Right lobe of liver (tissue), 4 donors: ENCODE results near the gene SRSF5.

DNA sequence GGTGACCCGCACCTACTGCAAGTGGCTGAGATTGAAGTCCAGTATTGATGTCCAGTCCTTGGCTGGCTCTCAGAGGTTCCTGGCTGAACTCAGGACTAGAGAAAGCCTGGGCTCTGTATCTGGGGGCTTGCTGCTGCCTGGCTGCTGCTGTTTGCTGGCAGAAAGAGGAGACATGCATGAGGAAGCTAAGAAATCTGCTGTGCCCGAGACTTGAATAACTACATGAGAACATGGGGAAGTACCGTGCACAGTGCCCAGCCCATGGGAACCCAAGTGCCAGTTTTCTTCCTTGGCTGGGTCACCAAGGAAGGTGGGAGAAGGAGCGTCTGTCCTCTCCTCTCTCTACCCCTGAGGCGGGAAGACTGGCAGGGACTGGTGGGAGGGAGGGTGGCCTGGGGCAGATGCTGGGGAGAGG, 13.6 kb upstream of the ZFP36L1 start:
- PRO-cap, 4 experiments = no peak in any of the 4 experiments
- RAMPAGE, long total RNA, 2 experiments = no peak in any of the 2 experiments

DNA sequence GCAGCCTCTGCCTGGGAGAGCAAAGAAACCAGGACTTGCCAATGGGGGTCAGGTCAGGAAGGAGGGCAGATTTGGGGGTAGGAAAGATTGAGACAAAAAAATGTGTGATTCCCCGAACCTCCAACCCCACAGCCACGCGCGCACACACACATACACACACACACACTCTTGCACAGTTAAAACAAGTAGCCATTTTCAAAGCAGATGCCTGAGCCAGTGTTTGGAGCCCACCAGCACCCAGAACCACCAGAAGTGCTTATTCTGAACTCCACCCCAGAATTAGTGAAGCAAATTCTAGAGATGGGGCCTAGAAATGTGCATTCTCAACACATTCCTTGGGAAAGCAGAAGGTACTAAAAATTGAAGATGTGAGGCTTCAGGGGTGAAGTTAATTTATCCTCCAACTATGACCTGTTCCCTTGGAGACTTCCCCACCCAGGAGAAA, 87.5 kb upstream of the ZFP36L1 start:
- PRO-cap, 4 experiments = peak in 1 of 4 experiments; most common minus-strand start position 254 of the sequence (in 1)
- RAMPAGE, long total RNA, 2 experiments = no peak in any of the 2 experiments

- PRO-cap, 4 experiments = peak in 4 of 4 experiments; most common plus-strand start chr14:68979559 (in 4); most common minus-strand start chr14:68979996 (in 1)
- RAMPAGE, long total RNA, 2 experiments = no peak in any of the 2 experiments
Measured at GRCh38 chr14:68979416-68980177, 495 bp upstream of the ACTN1 start.

DNA sequence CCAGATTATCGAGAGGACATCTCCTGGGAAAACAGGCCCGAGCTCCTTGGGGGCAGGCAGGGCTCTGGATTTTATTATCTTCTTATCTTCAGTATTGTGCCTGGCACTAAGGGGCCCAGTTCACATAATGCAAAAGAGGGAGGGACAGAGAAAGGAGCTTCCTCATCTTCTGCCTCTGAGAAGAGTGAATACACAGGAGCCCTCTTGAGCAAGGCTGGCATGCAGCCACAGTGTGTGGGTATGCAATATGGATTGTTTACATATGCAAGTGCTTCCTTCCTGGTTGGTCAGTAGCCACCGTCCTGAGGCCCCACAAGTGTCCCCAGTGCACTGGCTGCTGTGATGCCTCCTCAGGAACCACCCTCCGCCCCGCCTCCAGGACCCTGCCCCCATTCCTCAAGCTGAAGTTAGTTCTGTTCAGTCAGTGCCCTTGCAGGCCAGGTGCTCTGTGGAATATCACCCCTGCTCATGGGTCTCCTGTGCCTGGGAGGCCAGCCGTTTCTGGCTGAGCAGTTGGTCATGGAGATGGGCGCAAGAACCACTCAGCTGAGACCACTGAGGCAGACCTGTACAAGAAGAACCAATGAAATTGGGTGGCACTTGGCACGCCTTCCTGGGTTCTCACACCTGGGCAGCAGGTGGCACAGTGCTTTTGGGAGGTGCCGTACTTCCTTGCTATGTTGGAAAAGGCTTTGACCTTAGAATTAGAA, 35.0 kb upstream of the ACTN1 start:
- PRO-cap, 4 experiments = no peak in any of the 4 experiments
- RAMPAGE, long total RNA, 2 experiments = no peak in any of the 2 experiments

DNA sequence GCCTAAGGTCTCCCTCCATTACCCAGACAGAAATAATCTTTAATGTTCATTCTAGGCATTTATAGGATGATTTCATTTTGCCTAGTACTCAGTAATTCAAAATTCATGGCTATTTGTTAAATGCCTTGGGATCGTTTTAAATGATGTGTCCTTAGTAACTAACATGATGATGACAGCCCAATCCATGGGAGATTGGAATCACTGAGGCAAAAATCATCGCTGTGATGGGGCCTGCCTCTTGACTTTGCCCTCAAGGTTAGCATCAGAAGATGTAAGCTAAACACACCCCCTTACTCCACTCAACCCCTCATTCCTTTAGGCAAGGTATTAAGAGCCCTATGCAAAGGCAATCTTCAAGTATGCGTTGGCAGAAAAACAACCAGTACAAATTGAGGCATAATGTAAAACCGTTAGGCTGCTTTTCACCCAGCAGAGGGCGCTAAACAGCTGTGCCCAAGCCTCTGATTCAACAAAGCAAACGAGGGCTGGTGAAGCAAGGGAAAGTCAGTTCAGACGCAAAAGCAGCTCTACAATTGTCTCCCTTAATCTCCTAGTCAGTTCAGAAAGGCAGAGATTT, 23.8 kb downstream of the DCAF5 start:
- PRO-cap, 4 experiments = no peak in any of the 4 experiments
- RAMPAGE, long total RNA, 2 experiments = no peak in any of the 2 experiments

- PRO-cap, 4 experiments = peak in 3 of 4 experiments; most common plus-strand start chr14:69152787 (in 3); most common minus-strand start chr14:69152596 (in 1)
- RAMPAGE, long total RNA, 2 experiments = no peak in any of the 2 experiments
Measured at GRCh38 chr14:69152476-69152851, 455 bp downstream of the DCAF5 start.

DNA sequence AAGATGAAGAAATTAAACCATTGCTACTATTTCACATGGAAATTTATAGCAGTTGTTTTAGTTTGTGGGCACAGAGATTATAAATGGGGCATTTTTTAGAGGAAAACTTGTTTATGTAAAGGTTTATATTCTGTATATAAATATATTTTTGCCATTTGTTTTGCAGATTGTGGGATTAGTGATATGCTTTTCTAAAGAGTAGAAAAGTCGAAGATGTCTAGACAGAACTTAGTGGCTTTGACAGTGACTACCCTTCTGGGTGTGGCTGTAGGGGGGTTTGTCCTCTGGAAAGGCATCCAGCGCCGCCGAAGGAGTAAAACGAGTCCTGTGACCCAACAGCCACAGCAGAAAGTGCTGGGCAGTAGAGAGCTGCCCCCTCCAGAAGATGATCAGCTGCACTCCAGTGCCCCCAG, 18.0 kb downstream of the EXD2 start:
- PRO-cap, 4 experiments = no peak in any of the 4 experiments
- RAMPAGE, long total RNA, 2 experiments = no peak in any of the 2 experiments

GRCh38 chr14:69354865-69355308, 43.2 kb downstream of the ERH start:
- PRO-cap, 4 experiments = no peak in any of the 4 experiments
- RAMPAGE, long total RNA, 2 experiments = no peak in any of the 2 experiments

GRCh38 chr14:69483717-69484111, 814 bp upstream of the PLEKHD1 start:
- PRO-cap, 4 experiments = no peak in any of the 4 experiments
- RAMPAGE, long total RNA, 2 experiments = no peak in any of the 2 experiments

DNA sequence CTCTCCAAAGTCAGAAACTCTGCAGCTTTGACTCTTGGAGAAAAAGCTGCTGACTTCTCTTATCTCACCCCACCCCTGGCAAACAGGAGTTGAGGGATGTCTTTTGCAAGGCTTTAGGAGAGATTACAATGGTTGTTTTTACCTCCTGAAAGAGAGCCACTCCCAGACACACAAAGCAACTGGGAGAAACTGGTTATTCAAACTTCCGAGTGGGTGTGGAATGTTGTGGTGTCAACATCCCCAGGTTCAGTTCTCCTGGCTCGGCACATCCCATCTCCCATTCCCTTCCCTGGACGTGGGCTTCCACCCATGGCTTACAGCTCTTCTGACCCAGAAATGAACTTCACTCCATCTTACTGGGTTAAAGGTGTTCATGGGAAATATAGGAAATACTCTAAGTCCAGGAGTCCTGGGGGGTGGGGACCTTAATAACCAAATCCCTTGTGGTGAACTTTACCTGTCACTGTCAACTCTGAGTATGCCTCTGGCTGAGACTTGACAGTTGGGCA, 42.0 kb downstream of the CCDC177 start:
- PRO-cap, 4 experiments = no peak in any of the 4 experiments
- RAMPAGE, long total RNA, 2 experiments = no peak in any of the 2 experiments

DNA sequence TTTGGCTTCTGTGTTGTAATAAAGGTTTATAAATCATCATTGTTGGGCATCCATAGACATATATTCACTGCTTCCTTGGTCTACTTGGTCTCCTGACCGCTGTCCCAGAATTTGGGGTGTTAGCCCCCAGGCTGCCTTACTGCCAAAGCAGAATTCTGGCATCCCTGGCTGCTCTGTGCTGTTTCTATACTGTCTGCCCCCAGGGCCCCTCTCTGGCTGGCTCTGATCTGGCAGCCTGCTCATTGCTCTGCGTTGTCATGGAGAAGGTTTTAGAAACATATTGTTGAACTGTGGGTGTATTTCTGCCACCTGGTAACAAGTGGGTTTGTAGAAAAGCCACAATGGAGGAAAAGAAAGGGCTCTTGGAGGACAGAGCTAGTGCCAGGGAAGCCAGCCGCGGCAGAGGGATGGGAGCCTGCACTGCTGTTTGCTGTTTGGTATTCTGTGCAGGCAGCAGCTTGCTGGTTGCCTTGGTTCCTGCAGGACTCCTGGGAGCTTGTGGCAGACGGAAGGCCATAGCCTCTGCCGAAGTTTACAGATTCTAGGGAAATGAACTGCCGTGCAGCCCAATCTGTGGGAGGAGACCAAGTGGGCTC, 15.2 kb downstream of the CCDC177 start:
- PRO-cap, 4 experiments = no peak in any of the 4 experiments
- RAMPAGE, long total RNA, 2 experiments = no peak in any of the 2 experiments

DNA sequence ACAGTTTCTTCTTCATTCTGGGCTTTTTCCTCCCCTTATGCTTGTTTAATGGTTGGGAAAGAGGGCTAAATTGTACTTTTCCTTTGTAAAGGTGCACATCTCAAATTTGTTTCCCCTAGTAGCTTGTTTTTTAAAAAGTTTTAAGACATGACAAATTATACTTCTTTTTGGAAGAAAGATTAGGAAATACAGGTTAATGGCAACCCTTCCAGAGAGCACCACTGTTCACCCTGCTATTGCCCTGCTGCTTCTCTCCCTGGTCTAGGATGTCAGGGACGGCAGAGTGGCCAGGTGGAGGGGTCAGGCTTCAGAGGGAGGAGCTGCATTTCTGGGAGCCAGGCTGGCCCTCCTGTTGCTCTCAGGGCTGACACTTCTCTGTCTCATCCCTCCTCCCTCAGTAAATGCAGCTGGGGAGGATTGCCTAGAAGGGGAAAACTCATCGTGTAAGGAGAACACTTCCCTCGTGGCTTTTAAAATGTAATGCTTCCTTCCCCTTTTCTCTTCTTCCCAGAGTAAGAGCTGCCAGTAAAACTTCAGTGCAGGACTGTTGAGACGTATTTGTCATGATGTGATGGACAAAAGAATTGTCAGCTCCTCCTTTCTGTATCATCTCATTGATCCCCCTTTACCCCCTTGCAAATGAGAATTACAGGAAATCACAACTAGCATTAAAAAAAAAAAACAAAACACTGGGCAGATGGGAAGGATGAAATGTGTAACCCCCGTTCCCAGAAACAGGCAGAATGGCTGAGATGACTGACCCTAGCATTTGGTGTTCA, 20.8 kb downstream of the SUSD6 start:
- PRO-cap, 4 experiments = peak in 1 of 4 experiments; most common minus-strand start position 377 of the sequence (in 1)
- RAMPAGE, long total RNA, 2 experiments = no peak in any of the 2 experiments

GRCh38 chr14:69696613-69697285, 70.2 kb upstream of the SRSF5 start:
- PRO-cap, 4 experiments = peak in 1 of 4 experiments; most common minus-strand start chr14:69696963 (in 1)
- RAMPAGE, long total RNA, 2 experiments = no peak in any of the 2 experiments

DNA sequence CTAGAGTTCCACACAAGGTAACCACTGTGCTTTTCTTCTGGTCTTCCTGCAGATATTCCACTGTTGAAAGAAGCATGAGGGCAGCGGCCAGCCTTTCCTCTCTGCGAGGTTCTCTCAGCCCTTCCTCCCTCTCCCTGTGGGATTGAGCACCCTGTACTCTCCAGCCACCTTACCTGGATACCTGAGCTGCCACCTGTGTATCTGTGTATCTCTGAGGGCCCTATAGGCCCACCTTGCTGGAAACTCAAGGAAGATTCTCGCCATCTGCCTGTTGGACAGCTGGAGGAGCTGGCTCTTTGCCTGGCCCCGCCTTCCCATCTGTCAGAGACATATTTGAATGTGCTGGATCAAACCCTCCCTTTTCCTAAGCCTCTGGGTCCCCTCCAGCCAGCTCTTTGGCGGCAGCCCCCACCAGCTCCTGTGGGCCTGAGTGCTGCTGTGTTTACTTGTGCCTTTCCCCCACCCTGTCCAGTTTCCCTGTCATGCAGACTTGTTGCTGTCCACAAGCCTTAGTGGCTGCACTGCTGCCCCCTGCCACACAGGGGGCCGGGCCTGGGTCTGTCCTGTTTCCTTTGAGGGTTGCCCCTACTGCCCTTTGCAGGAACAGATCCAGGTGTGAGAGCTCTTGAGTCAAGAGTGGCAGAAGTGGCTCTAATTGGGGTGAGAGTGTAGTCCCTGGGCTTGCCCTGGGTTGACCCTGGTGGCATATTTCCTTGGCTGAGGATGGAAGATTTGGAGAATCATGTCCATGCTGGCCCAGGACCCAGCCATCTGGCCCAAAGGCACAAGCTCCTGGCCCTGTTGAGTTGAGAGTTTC, 55.8 kb upstream of the SRSF5 start:
- PRO-cap, 4 experiments = no peak in any of the 4 experiments
- RAMPAGE, long total RNA, 2 experiments = no peak in any of the 2 experiments

DNA sequence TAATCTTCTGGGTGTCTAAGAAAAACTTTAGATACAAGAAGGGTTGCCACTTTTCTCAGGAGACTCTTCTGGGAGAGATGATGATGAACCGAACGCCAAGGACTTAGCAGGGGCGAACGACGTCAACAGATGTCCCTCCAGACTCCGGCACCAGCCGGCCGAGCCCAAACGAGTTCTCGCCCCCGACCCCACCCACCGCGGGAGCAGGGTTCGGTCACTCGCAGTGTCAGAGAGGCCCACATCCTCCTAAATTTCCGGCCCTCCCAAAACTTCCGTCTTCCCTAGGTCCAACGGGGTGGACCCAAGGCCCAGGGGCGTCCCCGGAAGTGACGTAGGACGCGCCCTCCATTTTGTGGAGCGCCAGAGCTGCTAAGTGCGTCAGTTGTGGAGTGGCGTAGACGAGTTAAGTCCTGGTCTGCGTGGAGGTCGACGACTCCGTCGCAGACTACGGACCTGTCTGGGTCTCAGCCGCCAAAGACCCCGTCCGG, at the start of gene SRSF5:
TSS of gene SRSF5 (plus strand) at position 378 of the 488 bp plus-strand sequence.
- PRO-cap, 4 experiments = peak in 4 of 4 experiments; most common plus-strand start position 378 of the sequence (in 3); most common minus-strand start position 254 of the sequence (in 4)
- RAMPAGE, long total RNA, 2 experiments = start-site peak on the plus strand in 2 of 2 experiments, centred at positions 377 to 388 of the sequence, 3,816 to 7,609 reads per replicate

- PRO-cap, 4 experiments = no peak in any of the 4 experiments
- RAMPAGE, long total RNA, 2 experiments = no peak in any of the 2 experiments
Measured at GRCh38 chr14:69772729-69773796, 6.1 kb downstream of the SRSF5 start.

- PRO-cap, 4 experiments = peak in 2 of 4 experiments; most common plus-strand start chr14:69785219 (in 1); most common minus-strand start chr14:69785188 (in 2)
- RAMPAGE, long total RNA, 2 experiments = no peak in any of the 2 experiments
Measured at GRCh38 chr14:69784729-69785420, 12.2 kb downstream of the SLC10A1 start.

DNA sequence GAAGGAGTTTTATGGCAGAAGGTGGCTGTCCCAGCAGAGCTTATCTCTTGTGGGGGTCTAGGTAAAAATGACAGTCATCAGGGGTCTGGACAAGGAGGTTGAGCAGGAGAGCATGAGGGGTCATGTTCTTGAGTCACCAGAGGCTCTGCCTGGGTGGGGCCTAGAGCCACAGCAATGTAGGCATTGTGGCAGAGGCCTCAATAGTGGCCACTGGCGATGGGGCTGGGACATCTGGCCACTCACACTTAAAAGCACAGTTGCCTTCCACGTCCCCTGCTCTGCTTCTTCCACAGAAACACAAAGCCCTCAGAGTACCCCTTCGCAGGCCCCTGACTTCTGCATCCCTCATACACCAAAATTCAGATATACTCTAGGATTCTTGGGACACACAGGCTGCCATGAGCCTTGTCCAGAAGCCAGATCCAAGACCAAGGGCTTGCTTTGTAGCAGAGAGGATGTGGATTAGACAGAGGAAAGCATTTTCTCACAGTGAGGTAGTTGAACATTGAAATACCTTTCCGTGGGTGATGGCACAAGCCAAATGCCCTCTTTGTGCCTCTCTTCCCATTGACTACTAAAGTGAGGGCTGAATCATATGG, 2.2 kb downstream of the SLC10A1 start:
- PRO-cap, 4 experiments = peak in 4 of 4 experiments; most common plus-strand start position 203 of the sequence (in 2); most common minus-strand start position 147 of the sequence (in 1)
- RAMPAGE, long total RNA, 2 experiments = no peak in any of the 2 experiments

- PRO-cap, 4 experiments = peak in 1 of 4 experiments; most common minus-strand start chr14:70555723 (in 1)
- RAMPAGE, long total RNA, 2 experiments = no peak in any of the 2 experiments
Measured at GRCh38 chr14:70555492-70556370, 20.9 kb upstream of the ADAM20 start.

DNA sequence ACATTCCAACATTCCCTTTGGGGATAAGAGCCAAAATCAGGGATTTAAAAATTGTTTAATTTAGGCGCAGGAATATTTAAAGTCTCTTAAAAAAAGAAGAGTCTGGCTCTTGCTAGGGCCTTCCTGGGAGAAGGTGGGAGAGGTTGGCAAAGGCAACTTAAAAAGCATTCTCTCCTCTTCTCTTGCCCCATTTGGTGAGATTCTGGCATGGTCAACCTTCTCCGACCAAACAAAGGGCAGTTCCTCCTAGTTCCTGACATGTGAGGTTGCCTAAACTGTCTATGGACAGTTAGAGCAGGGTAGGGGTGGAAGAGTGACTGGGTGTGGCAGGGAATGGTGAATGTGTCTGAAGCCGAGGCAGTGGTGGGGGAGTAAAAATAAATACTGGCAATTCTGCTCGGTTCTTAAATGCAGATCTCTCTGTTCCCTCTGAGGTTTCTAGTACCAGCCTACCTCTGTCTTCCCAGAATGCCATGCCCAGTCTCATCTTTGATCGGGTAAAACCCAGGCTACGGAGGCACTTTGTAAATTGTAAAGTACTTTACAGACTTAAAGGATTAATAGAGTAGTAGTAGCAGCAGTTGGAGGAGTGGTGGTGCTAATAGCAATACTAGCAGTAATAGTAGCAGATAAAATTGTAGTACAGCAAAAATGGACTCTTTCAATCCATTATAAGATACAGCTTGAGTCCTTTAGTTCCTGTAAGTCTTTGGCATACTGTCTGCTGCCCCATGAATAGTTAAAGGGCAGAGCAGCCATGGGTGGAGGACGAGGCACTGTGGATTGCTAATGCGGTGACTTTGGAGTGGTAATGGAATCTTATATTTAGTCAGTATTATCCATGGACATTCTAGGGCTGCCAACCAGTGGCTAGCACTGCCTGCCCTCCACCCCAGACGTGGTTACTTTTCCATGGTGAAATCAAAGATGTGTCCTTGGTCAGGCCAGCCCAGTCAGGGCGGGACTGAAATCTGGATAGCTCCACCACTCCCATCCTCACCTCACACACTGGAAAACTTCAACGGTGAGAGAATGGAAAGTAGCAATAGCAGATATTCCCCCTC, 1.9 kb downstream of the TTC9 start:
- PRO-cap, 4 experiments = peak in 2 of 4 experiments; most common minus-strand start position 904 of the sequence (in 2)
- RAMPAGE, long total RNA, 2 experiments = no peak in any of the 2 experiments